Spinal cord (tissue), 3 donors: ENCODE results near the gene PCDH8.

GRCh38 chr13:52454866-52455197 is 446 bp upstream of the CKAP2 start:
- PRO-cap, result no peak
- RAMPAGE, long total RNA, result no peak

DNA sequence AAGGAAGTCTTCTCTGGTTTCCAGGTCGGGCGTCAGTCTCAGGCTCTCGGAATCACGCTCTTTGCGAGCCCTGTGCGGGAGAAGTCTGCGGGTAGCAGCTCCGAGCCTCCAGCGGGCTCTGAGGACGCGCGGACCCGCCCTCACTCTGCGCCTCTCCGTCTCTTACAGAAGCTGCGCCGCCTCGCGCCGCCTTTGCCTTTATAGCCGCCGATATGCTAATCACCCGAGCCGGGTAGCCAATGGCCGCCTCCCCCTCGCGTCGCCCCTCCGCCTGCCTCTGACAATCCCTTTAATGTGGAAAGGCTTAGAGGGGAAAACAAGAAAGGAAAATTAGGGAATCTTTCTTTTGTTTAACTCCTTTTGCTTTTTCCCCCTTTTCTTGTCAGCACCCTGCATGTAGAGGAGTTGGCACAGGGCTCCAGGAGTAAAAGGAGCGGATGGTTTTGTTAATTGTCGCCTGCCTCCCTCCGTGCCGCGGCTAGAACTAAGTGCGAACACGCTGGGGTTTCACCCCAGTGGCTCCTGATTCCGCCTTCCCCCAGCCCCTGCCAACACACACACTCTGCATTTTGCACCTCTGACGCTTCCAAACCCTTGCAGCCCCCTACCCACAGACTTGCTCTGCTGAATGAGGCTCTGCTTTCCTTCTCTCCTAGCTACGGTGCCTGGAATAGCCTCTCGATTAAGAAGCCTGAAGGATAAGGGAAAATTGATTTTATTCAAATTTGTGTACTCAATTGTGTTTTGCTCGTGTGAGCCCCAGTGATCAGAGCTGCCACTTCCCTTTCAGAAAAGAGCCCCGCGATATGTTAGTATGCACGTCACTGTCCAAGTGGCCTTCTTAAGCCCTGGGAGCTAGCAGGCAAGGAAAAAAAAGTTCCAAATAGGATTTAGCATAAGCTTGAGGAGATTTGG is at the start of gene PCDH8:
PCDH8 (minus strand) TSS at position 173 of the 915 bp plus-strand sequence.
- PRO-cap, result no peak
- RAMPAGE, long total RNA, result no peak

DNA sequence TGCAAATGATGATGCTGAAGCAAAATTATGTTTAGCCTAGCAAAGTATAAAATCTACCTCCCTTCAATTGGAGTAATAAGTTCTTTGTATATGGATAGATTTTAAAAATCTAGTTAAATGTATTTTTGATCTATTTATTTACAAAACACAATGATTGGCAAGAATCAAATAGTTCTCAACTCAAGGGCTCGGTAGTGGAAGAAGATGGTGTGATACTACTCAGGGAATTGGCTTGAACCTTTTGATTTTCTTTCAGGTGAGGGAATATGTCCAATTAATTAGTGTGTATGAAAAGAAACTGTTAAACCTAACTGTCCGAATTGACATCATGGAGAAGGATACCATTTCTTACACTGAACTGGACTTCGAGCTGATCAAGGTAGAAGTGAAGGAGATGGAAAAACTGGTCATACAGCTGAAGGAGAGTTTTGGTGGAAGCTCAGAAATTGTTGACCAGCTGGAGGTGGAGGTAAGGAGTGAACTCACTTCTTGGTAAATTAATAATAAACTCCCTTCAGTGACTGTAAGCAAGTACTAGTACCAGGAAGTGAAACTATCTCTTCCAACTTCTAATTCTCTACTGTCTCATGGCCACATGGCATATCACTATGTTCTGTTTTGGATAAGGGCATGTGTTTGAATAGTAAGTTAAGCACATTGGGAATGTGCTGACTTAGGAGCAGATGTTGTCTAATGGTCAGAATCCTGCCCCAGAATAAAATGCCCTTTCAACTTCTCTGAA is 13.2 kb downstream of the OLFM4 start:
- PRO-cap, result no peak
- RAMPAGE, long total RNA, result no peak

DNA sequence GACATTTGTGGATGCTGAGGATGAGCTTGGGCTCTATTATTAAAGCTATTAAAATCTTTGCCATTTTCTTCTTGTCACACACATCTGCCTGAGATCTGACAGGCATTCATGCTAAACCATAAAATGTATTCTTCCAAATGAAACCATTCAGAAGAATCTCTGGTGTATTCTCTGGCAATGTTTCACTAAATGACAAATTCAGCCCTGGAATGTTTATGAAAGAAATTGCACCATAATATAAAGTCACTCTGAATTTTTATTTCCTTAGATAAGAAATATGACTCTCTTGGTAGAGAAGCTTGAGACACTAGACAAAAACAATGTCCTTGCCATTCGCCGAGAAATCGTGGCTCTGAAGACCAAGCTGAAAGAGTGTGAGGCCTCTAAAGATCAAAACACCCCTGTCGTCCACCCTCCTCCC is 14.2 kb downstream of the OLFM4 start:
- PRO-cap, result no peak
- RAMPAGE, long total RNA, result no peak

GRCh38 chr13:54775874-54776136 is 1747.2 kb downstream of the OLFM4 start:
- PRO-cap, result no peak
- RAMPAGE, long total RNA, result no peak

DNA sequence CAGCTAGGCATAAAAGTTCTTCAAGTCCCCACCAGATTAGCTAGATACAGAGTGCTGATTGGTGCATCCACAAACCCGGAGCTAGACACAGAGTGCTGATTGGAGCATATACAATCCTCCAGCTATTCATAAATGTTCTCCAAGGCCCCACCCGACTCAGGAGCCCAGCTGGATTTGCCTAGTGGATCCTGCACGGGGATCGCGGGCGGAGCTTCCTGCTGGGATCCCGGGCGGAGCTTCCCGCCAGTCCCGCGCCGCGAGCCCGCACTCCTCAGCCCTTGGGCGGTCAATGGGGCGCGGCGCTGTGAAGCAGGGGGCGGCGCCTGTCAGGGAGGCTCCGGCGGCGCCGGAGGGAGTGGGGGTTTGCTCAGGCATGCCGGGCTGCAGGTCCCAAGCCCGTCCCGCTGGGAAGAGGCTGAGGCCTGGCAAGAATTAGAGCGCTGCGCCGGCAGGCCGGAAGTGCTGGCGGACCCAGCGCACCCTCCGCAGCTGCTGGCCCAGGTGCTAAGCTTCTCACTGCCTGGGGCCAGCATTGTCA is 119.4 kb downstream of the PRR20E start:
- PRO-cap, result no peak
- RAMPAGE, long total RNA, result no peak

GRCh38 chr13:57629720-57630567 is 1.6 kb upstream of the PCDH17 start:
- PRO-cap, result bidirectional peak, plus-strand start at chr13:57630108, minus-strand start at chr13:57629933
- RAMPAGE, long total RNA, result no peak

GRCh38 chr13:59230324-59230891 is 933.3 kb downstream of the DIAPH3 start:
- PRO-cap, result no peak
- RAMPAGE, long total RNA, result no peak

- PRO-cap, result no peak
- RAMPAGE, long total RNA, result no peak
Observed at GRCh38 chr13:60267473-60268231, 103.9 kb upstream of the DIAPH3 start.

GRCh38 chr13:60433524-60433921 is 36.5 kb downstream of the TDRD3 start:
- PRO-cap, result no peak
- RAMPAGE, long total RNA, result no peak

DNA sequence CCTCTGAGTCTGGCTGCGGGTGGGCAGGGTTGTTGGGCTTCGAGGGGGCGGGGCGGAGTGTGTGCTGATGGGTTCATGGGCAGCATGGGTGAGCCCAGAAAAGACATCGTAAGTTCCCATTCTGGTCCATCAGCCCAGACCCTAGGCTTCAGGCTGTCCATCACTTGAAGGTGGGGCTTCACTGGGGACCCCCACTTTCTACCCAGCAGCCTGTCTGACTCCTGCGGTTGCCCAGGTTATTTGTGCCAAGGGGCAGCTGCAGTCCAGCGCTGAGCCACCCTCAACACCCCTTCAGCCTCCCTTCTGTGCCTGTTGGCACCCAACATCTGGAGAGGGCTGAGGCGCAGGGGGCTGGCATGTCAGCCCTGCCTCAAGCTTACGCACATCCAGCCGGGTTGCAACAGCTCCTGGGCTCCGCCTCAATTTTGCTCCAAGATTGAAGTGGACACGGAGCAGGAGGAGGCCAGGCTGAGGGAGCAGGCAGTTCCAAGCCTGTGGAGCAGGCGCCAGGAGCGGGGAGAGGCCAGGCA is 350.5 kb upstream of the PCDH20 start:
- PRO-cap, result no peak
- RAMPAGE, long total RNA, result no peak

- PRO-cap, result no peak
- RAMPAGE, long total RNA, result no peak
Observed at GRCh38 chr13:66825009-66825340, 405.2 kb downstream of the PCDH9 start.

DNA sequence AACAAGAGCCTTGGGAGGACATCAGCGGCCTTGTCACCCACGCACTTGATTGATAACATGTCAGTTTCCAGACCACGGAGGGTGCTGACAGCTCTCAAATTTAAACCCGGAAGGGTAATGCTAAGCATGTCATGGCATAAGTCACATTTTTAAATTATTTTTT is 235.3 kb downstream of the PCDH9 start:
- PRO-cap, result no peak
- RAMPAGE, long total RNA, result no peak

DNA sequence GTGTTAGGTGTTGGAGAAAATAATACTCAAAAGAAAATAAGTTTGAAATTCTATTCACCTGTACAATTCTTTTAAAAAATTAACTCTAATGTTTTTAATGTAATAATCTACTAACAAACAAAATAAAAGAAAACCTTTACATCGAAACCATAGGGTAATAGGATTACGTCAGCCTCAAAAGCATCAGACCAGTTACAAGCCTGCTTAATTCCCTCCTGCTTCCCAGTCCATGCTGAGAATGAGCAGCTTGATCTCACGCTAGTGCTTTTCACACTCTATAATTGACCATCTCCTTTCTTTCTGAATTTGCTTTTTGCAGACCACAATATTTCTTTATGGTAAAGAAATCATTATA is 160.8 kb downstream of the PCDH9 start:
- PRO-cap, result no peak
- RAMPAGE, long total RNA, result no peak

- PRO-cap, result no peak
- RAMPAGE, long total RNA, result no peak
Observed at GRCh38 chr13:67100644-67101199, 129.4 kb downstream of the PCDH9 start.

- PRO-cap, result no peak
- RAMPAGE, long total RNA, result no peak
Observed at GRCh38 chr13:67267100-67267402, 36.9 kb upstream of the PCDH9 start.

DNA sequence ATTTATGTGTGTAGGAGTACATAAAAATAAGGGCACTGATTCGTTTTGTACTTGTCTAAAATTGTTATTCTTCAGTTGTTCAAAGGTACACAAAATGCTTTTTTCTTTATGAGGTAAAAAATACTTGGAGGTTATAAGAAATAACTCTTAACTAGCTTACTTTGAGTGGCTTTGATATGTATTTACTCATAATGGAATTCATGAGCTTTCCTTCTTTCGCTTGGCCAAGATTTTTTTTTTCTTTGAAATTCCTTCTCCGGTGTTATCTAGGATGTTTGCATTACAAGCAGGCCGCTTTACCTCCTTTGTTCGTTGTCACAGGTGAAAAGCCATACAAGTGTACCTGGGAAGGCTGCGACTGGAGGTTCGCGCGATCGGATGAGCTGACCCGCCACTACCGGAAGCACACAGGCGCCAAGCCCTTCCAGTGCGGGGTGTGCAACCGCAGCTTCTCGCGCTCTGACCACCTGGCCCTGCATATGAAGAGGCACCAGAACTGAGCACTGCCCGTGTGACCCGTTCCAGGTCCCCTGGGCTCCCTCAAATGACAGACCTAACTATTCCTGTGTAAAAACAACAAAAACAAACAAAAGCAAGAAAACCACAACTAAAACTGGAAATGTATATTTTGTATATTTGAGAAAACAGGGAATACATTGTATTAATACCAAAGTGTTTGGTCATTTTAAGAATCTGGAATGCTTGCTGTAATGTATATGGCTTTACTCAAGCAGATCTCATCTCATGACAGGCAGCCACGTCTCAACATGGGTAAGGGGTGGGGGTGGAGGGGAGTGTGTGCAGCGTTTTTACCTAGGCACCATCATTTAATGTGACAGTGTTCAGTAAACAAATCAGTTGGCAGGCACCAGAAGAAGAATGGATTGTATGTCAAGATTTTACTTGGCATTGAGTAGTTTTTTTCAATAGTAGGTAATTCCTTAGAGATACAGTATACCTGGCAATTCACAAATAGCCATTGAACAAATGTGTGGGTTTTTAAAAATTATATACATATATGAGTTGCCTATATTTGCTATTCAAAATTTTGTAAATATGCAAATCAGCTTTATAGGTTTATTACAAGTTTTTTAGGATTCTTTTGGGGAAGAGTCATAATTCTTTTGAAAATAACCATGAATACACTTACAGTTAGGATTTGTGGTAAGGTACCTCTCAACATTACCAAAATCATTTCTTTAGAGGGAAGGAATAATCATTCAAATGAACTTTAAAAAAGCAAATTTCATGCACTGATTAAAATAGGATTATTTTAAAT is 17.0 kb downstream of the KLF5 start:
- PRO-cap, result no peak
- RAMPAGE, long total RNA, result no peak

DNA sequence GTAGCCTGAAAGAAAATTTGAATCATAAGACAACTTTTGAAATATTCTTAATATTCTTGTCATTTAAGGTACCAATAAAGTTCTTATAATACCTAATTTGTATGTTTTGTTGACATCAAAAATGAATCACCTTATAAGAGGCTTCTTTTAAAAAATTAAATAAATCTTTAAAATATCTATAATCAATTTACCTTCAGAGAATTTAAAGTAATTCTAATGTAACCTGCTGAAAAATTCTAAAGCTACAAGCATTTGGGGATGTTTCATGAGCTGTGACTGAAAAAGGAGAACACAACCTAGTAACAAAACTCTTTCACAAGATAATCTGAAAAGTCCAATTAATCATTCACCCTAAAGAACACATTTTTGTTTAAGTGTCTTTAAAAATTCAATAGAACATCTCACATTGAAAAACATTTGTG is 1052.5 kb downstream of the KLF5 start:
- PRO-cap, result no peak
- RAMPAGE, long total RNA, result no peak

GRCh38 chr13:75391075-75391510 is 90.9 kb downstream of the TBC1D4 start:
- PRO-cap, result no peak
- RAMPAGE, long total RNA, result no peak

- PRO-cap, result no peak
- RAMPAGE, long total RNA, result no peak
Observed at GRCh38 chr13:75402687-75403373, 79.1 kb downstream of the TBC1D4 start.